Mononuclear cell (primary cell): ENCODE results near the genes PDZK1, ANKRD34A and NOTCH2NLC.

- RRBS, result no CpG with 5 or more reads among the region's 2 CpGs
Observed at GRCh38 chr1:145191327-145191850, 50.6 kb downstream of the PPIAL4D start.

- RRBS, result no CpG with 5 or more reads among the region's 10 CpGs
Observed at GRCh38 chr1:145282315-145282538, 40.3 kb upstream of the PPIAL4D start.

GRCh38 chr1:145476046-145476389 is 50.6 kb upstream of the NBPF20 start:
- RRBS, result no CpG with 5 or more reads among the region's 21 CpGs

DNA sequence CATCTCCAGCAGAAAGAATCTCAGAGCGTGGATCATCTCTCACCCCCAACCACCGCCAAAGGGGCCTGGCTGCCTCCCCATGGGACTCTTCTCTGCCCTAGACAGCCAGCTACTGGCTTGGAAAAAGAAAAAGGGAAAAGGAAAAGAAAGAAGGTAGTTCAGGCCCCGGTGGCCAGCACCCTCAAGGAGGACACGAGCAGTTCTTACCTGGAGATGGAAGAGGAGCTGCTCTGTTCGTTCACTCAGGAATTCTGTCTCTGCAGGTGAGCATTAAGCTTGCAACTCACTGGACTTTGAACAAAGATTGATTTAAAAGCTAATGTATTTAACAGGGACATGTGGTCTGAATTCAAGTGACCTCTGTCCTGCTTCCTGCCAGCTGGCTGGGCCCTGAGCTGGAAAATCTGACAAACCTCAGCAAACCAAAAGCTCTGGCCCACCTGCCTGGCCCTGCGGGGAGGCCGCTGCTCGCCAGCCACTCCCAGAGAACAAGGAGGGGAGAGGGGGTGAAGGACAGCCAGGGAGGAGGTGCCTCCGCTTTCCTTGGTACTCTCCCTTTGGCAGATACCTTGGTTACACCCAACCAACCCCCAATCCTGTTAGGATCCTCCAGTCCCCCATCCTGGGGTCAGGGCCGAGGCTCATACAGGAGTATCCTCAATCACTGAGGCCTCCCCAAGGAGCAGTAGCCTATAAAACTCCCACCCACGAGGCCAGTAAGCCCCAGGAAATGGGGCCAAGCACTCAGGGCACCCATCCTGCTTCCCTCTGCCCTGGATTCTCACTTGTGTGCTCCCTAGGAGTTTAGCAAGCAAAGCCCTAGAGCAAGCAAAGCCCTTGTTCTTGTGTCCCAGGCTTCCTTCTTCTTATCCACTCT is at the start of gene PDZK1:
Gene PDZK1, minus strand, starts transcription at position 259 of the 877 bp plus-strand sequence.
- RRBS, result no CpG with 5 or more reads among the region's 11 CpGs

- RRBS, result no CpG with 5 or more reads among the region's 3 CpGs
Observed at GRCh38 chr1:145744525-145744935, 25.2 kb downstream of the CD160 start.

GRCh38 chr1:145961024-145961586 is 3.3 kb downstream of the ANKRD34A start:
- RRBS, result 3% methylated on average over 3 of the region's 47 CpGs

GRCh38 chr1:145963996-145965195 is at the start of gene ANKRD34A:
ANKRD34A (minus strand) TSS chr1:145964575.
- RRBS, result 7% methylated on average over 14 of the region's 43 CpGs

GRCh38 chr1:145983812-145984360 is 12.5 kb downstream of the TXNIP start:
- RRBS, result no CpG with 5 or more reads among the region's 3 CpGs

DNA sequence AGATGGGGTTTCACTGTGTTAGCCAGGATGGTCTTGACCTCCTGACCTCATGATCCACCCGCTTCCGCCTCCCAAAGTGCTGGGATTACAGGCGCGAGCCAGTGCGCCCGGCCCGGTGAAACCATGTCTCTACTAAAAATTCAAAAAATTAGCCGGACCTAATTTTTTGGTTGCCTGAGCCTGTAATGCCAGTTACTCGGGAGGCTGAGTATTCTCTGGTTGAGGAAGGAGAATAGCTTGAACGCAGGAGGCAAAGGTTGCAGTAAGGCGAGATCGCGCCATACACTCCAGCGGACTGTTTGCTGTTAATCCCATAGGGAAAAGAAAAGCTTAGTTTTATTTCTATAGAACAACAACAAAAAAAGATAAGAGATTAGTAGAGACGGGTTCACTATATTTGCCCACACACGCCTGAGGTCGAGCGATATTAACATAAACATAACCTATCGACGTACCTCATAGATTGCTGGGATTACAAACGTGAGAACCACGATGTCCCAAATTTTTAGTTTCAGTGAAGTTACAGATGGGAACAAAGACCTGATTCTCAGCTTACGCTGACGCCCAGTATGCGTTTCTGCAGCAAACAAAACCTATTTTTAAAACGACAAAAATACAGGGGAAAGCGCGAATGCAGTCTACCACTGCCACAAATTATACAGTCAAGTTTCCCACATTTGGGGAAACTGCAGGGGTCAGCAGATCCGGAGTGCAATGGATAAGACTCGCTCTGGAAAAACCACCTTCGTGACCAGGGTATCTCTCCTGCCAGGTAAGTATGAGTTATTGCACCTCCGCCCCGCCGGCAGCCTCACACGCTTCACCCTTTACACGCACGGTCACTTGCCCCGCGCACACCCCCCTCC is 30.2 kb upstream of the HJV start:
- RRBS, result no CpG with 5 or more reads among the region's 39 CpGs

GRCh38 chr1:146369859-146370331 is 25.3 kb upstream of the PPIAL4H start:
- RRBS, result no CpG with 5 or more reads among the region's 30 CpGs

- RRBS, result no CpG with 5 or more reads among the region's 4 CpGs
Observed at GRCh38 chr1:146940365-146940629, 2.2 kb downstream of the NBPF12 start.

DNA sequence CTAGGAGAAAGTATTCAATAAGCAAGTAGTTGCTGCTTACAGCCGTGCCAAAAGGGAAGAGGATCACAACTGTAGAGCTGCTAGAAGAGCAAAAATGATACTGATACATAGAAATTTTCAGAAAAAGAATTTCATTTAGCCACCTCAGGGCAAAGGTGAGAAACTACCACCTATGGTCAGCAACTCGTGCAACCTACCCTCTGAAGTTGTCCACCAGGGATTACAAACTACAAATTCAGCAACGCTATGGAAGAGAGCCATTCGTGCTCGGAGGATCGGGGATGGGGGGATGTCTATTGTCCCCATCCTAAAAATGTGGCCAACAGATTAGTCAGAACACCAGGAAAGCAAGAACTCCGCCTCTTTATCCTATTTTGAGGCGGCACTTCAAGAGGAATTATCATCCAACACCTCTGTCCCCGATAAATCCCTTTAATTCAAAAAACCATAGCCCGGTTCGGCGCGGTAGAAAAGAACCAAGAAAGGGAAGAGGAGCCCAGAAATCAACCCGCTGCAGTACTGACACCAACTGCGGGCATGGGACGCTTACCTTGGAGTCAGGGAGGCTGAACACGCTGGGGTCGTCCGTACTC is 735 bp downstream of the PRKAB2 start:
- RRBS, result 0% methylated on average over 4 of the region's 19 CpGs

GRCh38 chr1:147243702-147244236 is 1.3 kb downstream of the CHD1L start:
- RRBS, result no CpG with 5 or more reads among the region's 6 CpGs

DNA sequence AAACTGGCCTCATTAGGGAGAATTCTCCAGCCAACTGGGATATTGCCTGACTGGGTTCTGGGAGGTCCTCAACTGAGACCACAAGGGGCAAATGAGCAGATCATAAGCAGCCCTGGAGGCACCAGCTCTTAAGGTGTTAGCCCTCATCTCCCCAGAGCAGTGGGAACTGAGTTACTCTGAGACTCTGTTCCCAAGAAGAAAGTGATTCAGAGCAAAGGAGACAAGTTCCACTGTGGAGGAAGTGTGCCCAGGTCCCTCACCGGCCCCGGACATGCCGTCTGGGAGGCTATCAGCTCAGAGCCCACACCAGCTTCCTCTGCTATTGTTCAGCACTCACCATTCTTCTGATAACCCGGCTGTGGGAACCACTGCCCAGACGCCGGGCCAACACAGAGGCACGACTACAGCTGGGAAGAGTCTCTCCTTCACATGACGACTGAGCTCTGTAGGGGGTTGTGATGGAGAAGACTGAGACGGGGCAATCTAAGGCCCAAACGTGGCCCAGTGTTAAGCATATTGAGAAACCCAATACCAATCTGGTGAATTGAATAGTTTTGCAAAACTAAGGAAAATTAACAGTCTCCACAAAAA is 34.1 kb upstream of the GJA5 start:
- RRBS, result 19% methylated on average over 3 of the region's 10 CpGs

DNA sequence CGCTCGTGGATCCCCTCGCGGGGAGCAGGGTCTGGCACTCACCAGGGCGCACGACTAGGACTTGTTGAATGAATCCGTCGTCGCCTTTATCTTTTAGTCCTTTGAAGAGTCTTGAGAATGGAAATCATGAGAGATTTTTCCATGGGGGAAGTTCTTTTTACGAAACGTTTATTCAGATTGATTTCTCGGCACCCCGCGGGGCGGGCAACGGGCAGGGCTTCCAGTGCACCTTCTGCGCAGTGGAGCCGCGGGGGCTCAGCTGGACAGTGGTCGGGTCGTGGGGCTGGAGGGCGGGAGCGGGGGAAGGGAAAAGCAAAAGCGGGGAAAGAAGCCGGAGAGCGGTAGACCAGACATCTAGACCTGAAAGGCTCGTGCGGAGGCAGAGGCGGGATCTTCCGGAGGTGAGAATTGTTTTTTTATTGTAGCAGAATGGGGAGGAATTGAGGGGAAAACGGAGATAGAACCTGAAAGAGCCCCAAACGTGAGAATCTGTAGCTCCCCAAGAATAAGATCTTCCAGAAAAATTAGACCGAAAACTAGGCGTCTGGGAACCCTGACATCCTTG is 102.9 kb downstream of the NBPF11 start:
- RRBS, result no CpG with 5 or more reads among the region's 34 CpGs

GRCh38 chr1:148318010-148319314 is 164.6 kb downstream of the PPIAL4G start:
- RRBS, result 0% methylated on average over 4 of the region's 47 CpGs

- RRBS, result no CpG with 5 or more reads among the region's 8 CpGs
Observed at GRCh38 chr1:148953327-148953691, 109.1 kb downstream of the PDE4DIP start.

- RRBS, result no CpG with 5 or more reads among the region's 48 CpGs
Observed at GRCh38 chr1:149285451-149286056, 104.9 kb upstream of the NOTCH2NLC start.

DNA sequence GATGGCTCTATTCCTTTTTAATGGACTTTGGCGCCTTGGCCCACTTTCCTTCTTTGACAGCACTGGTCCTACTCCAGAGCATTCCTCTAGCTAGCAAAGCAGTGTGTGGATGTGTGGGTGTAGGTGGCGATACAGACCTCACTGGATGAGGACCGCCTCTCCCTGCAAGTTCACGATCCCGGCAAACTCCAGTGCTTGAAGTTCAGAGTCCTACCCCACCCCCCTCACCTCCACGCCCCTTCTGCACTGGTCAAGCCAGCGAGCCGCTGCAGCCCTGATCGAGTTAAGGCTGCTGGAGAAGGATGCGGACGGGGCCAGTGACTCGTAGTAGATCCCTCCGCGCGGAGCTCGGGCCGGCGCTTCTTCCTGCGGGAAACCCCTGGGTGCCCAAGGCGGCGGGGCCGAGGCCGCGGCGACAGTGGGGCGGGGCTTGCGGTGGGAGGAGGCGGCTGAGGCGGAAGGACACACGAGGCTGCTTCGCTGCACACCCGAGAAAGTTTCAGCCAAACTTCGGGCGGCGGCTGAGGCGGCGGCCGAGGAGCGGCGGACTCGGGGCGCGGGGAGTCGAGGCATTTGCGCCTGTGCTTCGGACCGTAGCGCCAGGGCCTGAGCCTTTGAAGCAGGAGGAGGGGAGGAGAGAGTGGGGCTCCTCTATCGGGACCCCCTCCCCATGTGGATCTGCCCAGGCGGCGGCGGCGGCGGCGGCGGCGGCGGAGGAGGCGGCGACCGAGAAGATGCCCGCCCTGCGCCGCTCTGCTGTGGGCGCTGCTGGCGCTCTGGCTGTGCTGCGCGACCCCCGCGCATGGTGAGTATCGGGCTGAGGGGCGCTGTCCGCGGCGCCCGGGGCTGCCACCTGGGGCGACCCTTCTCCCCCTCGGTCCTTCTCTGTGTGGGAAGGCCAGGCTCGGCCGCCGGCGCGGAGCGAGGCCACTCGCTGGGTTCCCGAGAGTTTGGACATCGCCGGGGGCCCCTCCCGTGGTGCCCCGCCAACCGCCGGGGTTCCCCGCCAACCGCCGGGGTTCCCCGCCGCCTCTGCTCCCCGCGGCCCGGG is at the start of gene NOTCH2NLC:
Gene NOTCH2NLC, plus strand, starts transcription at position 504 of the 1,051 bp plus-strand sequence.
- RRBS, result no CpG with 5 or more reads among the region's 100 CpGs